ENCODE data around the gene GNB1.

DNA sequence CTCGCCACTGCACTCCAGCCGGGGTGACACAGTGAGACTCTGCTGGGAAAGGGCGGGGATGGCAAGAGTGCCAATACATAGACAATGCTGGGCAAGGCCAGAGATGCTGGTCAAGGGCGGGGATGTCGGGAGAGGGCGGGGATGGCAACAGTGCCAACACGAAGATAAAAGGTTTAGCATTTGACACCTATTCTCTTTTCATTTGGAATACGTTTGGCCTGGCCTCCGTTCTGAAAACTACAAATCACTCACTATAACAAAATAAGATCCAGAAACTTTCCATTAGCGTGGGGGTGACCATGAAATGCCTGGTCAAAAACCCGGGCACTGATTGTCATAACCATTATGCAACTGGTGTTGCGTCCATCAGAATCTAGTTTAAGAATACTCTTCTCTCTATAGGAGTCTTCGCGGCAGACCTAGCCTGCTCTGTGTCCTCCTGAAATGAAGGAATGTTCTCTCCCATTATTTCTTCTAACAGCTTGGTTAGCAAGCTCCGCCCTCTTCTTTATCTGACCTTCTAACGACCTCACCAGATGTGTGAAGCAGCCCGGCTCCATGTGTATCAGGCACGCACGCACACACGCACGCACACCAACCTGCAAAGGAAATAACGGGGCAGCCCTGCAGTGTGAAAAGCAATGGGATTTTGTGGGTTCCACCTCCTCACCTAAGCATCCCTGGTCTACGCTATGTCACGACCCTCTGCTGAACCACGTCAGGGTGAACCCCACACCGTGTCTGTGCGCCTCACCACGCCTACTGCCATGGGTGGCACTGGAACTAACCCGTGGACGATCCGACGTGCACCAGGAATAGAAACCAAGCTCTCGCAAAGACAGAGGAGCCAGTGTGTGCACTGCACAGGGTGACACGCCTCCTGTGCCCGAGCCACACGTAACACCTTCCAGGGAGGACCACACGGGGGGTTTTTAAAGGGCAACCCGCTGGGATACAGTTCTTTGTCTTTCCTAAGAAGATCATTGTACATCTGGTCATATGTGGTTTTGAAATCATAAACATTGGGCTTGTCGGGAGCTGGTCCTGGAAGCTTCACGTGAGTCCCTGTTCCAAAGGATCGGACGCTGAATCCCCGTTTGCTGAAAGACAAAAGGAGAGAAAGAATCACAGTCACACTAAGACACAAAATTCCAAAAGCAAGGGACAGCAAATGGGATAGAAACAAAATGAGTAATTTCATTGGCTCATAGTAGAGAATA lies 10.4 kb downstream of the SSU72 start:
- PRO-cap, result no peak

GRCh38 chr1:1577282-1577962 lies 2.8 kb upstream of the SSU72 start:
- PRO-cap, result no peak

GRCh38 chr1:1631365-1631509 lies 736 bp upstream of the MMP23B start:
- PRO-cap, result no peak

DNA sequence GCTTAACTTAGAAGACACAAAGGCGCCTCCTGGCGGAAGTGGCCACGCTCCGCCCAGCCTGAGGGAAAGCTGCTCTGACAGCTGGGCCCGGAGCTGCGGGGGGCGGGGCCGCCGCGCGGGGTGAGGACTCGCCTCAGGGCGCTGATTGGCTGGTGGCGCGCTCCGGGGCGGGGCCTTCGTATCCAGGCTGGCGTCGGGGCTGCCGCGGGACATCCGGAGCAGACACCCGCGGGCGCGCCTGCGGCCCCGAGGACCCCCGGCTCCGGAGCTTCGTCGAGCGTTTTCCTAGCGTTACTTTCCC lies 693 bp upstream of the SLC35E2B start:
- PRO-cap, result no peak

GRCh38 chr1:1761593-1762266 lies 16.5 kb downstream of the NADK start:
- PRO-cap, result no peak

- PRO-cap, result no peak
Observed at GRCh38 chr1:1833220-1833973, 55.1 kb upstream of the NADK start.

DNA sequence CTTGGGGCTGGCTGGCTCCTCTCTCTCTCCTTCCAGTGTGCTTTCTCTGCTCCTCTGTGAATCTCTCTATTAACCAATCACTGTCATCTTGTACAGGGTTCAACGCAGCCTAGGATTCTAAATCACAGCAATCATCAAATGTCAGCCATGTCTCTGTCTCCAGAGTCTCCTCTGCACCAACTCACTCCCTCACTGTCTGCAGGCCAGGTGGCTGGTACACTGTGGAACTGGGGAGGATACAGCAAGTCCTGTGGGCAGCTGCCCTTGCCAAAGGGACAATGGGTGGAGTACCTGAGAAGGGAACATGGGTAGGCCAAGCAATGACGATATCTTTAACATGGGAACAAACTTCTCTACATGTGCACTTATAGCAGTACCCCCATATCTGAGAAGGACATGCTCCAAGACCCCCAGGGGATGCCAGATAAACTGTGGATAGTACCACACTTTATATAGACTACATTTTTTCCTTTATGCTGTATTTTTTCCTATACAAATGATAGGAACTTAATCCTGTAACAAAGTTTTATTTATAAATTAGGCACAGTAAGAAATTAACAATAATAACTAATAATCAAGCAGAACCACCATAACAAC lies 33.5 kb downstream of the GNB1 start:
- PRO-cap, result no peak

GRCh38 chr1:1890678-1891148 lies at the start of gene GNB1:
GNB1 (minus strand) TSS chr1:1891087.
- PRO-cap, result bidirectional peak, plus-strand start at chr1:1891549, minus-strand start at chr1:1891070

DNA sequence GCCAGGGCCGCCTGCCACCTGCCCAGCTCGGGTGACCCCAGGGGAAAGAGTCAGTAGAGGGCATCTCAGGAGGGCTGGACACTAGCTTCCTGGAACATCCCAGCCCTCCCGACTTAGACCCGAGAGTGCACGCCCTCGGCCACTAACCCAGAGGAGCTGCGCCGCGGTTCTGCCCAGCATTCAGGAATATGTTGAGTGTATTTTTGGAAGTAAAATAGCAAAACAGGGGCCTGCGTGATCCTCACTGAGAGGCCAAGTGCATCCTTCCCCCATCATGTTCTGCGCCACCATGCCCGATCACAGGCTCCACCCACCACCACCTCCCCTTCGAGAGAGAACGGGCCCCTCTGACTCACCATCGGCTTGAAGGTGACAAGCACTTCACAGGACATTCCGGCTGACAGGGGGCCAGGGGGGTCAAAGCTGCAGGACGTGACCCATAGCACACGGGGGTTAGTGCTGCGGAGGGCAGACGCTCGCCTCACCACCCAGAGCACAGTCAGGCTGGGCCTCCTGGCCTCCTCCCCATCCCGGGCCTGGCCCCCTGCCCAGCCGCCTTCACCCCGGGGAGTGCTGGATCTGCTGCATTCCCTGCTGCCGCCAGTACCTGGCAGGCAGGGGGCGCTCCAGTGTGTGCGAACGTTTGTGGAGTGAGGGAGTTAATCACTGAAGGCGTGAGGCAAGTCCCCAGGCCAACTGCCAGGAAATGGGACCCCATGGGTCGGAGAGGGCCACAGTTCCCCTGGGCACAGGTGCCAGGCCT lies 40.7 kb upstream of the TMEM52 start:
- PRO-cap, result no peak

GRCh38 chr1:1996172-1996662 lies 7.4 kb downstream of the CFAP74 start:
- PRO-cap, result bidirectional peak, plus-strand start at chr1:1996413, minus-strand start at chr1:1996293

- PRO-cap, result no peak
Observed at GRCh38 chr1:2073368-2074258, 23.4 kb downstream of the PRKCZ start.

GRCh38 chr1:2081900-2082784 lies 31.9 kb downstream of the PRKCZ start:
- PRO-cap, result no peak

DNA sequence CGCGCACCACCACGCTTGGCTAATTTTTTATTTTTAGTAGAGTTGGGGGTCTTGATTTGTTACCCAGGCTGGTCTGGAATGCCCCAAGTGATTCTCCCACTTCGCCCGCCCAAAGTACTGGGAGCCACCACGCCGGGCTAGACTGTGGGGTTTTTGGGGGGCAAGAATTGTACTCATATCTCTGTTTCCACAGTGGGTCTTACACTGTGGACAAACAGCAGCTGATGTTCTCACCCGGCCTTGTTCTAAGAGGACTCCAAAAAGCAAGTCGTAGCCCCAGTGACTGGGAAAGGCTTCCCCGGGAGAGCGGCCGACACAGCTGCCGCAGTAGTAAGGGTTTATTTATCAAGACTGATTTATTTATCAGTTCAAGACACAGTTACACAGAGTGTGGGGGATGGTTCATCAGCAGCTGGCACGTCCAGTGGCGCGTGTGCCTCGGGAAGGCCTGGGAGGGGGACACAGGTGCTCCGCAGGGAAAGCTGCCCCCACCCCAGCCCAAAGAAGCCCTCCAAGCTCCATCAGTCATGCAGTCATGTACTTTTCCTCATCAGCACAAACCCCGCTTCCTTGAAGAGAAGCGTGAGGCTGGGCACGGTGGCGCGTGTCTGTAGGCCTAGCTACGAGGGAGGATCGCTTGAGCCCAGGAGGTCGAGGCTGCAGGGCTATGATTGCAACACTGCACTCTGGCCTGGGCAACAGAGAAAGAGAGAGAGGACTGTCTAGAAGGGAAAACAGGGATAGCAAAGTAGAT lies 53.0 kb downstream of the PRKCZ start:
- PRO-cap, result no peak

- PRO-cap, result no peak
Observed at GRCh38 chr1:2115739-2116292, 65.6 kb downstream of the PRKCZ start.

DNA sequence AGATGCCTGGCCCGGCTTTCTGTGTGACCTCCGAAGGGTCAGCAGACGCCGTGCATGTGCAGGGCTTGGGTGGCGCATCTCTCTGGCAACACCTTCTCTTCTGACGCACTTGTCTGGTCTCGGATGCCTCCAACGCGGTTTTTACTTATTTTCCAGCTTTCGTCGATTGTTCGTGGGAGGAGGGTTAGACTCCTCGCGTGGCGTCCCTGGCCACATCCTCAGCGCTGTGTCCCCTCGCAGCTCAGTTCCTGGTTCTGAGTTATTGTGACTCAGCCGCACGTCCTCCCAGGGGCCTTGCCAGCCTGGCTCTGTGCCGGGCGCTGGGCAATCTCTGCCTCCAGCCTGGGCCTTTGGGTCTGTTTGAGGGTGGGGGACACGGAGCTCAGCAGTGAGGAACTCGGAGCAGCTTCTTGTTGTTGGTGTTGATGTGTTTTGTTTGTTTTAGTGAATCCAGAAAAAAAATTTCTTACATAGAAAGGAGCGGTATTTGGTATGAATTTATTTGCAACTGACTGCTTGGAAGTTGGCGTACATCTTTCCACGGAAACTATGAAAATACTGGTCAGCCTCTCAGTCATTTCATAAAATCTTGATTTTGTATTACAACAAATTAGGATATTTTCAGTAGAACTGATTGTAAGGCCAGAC lies 69.7 kb downstream of the FAAP20 start:
- PRO-cap, result no peak

DNA sequence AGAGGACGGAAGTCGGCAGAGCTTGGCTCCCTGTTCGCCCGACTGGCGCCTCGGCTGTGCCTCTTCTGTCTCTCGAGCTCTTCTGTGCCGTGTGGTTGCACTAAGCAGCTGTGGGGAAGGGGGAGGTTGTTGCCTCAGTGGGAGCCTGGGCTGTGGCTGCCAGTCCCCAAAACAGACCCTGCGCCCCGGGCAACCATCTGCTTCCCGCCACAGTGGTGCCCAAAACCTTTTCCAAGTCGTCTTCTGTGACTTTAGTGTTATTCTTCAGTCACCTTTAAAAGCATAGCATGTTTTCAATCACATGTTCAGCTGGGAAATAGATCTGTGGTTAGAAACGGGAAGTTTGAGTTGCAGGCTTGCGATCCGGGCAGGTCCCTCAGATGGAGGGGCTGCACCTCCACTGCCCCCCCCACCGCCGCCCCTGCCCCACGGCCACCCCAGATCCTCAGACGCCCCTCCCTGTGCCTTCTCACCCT lies 67.5 kb downstream of the FAAP20 start:
- PRO-cap, result no peak

- PRO-cap, result no peak
Observed at GRCh38 chr1:2134054-2134338, 60.6 kb downstream of the FAAP20 start.

DNA sequence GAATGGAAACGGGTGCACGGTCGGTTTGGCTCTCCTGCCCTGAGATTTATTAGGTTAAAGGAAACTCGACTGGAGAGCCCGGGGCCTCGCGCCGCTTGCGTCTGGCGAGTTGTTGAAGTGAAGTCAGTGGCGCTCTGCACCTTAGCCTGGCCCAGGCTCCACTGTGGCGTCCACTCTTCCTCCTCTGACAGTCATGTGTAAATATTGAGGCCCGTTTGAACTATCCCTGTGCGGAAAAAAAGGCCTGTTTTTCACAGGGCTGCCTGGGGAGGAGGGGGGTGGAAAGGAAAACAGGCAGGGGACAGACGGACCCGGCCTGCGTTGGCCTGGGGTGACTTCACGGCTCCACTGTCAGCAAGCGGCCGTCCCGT lies 60.0 kb downstream of the FAAP20 start:
- PRO-cap, result no peak

DNA sequence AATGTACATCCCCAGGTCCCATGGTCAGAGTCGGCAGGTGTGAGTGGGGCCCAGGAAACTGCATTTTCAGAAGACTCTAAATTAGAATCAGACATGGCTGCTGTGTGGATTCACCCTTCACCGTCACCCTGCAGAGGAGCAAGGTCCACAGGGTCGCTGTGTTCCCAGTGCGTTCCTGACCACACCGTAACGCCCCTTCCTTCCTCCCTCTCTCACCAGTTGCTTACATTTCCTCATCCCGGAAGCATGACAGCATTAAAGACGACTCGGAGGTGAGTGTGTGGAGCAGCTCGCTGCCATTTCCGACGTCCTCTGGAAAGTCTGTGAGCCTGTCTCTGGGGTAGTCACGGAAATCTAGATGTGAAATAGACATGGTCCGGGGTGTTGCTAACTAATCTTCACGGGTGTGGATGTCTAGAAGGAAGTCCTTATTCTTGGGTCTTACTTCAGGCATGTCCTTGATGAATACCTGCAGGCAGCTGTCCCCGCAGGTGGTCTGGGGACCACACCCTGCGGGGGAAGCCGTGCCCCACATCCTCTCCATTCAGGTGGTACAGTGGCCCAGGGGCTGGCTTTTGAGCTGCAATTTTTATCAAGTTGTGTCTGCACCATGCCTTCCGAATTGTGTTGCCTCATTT lies 45.8 kb downstream of the FAAP20 start:
- PRO-cap, result bidirectional peak, plus-strand start at position 258 of the sequence, minus-strand start at position 130 of the sequence

DNA sequence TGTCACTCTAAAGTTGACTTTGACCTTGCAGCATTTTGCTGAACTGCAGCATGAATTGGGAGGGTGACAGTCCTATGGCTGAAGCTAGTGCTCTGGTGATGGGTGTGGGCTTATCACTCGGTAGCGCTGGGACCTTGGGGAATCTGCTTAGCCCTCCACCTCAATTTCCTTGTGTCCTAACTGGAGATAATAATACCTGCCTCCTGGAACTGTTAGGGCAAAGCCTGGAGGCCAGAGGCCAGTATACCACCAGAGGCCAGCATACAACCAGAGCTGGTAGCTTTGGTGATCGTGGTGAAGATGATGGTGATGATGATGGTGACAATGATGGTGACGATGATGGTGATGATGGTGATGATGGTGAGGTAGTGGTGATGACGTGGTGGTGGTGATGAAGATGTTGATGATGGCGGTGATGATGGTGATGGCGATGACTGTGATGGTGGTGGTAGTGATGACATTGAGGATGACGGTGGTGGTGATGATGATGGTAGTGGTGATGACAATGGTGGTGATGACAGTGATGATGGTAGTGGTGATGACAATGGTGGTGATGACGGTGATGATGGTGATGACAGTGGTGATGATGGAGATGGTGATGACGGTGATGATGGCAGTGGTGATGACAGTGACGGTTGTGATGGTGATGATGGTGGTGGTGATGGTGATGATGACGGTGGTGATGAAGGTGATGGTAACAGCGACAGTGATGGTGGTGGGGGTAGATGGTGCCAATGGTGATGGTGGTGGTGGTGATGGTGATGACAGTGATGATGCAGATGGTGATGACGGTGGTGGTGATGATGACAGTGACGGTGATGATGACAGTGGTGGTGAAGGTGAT lies 39.6 kb downstream of the FAAP20 start:
- PRO-cap, result no peak

Data from cardiac septum (tissue), 1 donor.